ENCODE results near the genes HDAC8, FAM236A, ABCB7, MAGEE2, P2RY10 and HDX.

GRCh38 chrX:72572328-72573459 lies at the start of gene HDAC8:
Gene HDAC8, minus strand, starts transcription at chrX:72572843.
- PRO-cap, 5 experiments = peak in 4 of 5 experiments; most common plus-strand start chrX:72573154 (in 1); most common minus-strand start chrX:72572843 (in 4)
- RAMPAGE, long total RNA, 2 experiments = no peak in any of the 2 experiments
- RRBS = no CpG with 5 or more reads among the region's 42 CpGs

GRCh38 chrX:72716683-72717380 lies 2.7 kb upstream of the PHKA1 start:
- PRO-cap, 5 experiments = no peak in any of the 5 experiments
- RAMPAGE, long total RNA, 2 experiments = no peak in any of the 2 experiments
- RRBS = no CpG with 5 or more reads among the region's 7 CpGs

- PRO-cap, 5 experiments = no peak in any of the 5 experiments
- RAMPAGE, long total RNA, 2 experiments = no peak in any of the 2 experiments
- RRBS = no CpG with 5 or more reads among the region's 9 CpGs
Observed at GRCh38 chrX:72938151-72938513, at the start of gene FAM236A. Gene FAM236A, plus strand, starts transcription at chrX:72938206.

DNA sequence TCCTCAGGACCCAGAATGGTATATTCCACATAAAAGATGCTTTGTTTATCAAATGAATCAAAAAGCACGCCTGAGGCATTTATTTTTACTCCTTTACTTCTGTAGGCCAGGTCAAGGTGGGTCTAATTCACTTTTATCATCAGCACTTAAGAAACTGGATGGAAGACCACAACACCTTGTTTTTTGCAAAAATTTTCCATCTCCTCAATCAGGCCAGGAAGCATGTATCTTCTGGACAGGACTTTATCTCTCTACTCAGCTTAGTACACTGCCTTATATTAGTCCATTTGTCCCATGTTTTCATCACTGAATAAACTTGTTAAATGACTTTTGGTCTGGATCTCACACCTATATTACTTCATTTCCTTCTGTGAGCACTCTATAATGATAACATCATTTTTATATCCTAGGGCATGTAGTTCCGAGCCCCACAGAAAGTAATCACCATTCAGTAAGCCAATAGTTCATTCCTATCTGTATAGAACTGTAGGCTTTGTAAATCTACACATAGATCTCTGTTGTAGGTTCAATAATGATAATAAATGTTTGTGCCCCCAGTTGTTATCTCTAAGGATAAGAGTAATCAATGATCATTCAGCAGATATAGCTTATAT lies 260.6 kb downstream of the CHIC1 start:
- PRO-cap, 5 experiments = no peak in any of the 5 experiments
- RAMPAGE, long total RNA, 2 experiments = no peak in any of the 2 experiments
- RRBS = no CpG with 5 or more reads among the region's 2 CpGs

DNA sequence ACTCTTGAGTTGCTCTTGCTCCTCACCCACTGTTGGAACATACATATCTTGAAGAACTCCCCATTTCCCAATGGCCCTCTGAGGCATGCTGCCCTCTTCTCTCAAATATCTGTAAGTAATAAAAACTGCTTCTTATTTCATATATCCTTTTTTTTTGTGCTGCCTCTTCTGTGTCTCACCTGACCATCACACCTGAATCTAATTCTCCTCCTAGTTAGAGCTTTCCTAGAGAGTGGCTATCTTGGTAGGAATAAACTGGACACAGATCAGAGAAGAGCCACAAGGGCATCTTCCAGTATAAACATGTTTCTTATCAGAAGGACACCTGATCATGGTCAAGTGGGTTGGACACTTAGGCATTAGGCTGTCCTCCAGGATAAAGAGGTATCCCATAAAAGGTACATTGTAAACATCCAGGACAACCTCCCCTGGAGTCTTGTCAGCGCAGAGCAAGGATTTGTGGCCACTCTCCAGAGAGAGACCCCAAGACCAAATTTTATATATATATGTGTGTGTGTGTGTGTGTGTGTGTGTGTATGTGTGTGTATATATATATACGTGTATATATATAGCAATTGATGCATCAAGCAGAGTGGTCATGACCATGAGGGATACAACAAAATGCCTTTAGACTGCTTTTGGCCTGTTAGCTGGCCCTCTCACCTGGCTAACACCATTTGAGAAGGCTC lies 249.0 kb upstream of the ZCCHC13 start:
- PRO-cap, 5 experiments = no peak in any of the 5 experiments
- RAMPAGE, long total RNA, 2 experiments = no peak in any of the 2 experiments
- RRBS = no CpG with 5 or more reads among the region's 2 CpGs

GRCh38 chrX:74219396-74219717 lies 84.6 kb upstream of the ZCCHC13 start:
- PRO-cap, 5 experiments = no peak in any of the 5 experiments
- RAMPAGE, long total RNA, 2 experiments = no peak in any of the 2 experiments
- RRBS = no CpG with 5 or more reads among the region's 2 CpGs

GRCh38 chrX:74275258-74275855 lies 28.6 kb upstream of the ZCCHC13 start:
- PRO-cap, 5 experiments = no peak in any of the 5 experiments
- RAMPAGE, long total RNA, 2 experiments = no peak in any of the 2 experiments
- RRBS = no CpG with 5 or more reads among the region's 5 CpGs

DNA sequence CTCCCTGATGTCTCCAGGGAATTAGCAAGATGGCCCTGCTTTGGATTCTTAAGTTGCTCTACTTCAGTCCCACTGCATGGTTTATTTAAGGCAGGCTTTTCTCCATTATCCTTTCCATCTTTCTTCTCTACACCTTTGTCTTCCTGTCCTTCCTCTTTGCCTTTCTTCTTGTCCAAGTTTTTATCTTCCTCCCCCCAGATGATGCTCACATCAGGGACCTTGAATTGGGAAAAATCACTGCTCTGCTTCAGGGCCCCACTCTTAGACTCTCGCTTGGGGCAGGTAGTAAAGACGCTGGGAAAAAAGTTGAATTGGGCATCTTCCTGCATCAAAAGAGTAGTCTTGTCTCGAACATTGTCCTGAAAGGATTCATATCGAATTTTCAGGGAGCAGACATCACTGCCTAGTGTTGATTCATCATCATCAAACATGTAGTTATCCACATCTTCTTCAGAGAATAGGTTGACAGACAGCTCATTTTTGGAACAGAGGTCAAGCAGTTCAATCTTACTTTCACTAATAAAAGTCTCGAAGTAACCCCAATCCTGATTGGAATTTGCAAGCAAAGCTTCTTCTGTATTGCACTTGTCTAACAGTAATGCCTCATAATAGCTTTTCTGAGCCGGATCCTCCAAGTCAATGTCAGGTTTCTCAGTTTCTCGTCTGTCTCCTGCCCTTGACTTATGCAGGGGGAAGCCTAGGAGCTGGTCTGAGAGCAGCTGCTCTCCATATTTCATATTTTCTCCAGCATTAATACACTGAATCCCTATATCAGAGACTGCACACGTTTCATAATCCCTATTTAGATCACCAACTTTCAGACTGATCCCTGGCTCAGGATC lies 129.0 kb upstream of the RLIM start:
- PRO-cap, 5 experiments = no peak in any of the 5 experiments
- RAMPAGE, long total RNA, 2 experiments = no peak in any of the 2 experiments
- RRBS = no CpG with 5 or more reads among the region's 8 CpGs

DNA sequence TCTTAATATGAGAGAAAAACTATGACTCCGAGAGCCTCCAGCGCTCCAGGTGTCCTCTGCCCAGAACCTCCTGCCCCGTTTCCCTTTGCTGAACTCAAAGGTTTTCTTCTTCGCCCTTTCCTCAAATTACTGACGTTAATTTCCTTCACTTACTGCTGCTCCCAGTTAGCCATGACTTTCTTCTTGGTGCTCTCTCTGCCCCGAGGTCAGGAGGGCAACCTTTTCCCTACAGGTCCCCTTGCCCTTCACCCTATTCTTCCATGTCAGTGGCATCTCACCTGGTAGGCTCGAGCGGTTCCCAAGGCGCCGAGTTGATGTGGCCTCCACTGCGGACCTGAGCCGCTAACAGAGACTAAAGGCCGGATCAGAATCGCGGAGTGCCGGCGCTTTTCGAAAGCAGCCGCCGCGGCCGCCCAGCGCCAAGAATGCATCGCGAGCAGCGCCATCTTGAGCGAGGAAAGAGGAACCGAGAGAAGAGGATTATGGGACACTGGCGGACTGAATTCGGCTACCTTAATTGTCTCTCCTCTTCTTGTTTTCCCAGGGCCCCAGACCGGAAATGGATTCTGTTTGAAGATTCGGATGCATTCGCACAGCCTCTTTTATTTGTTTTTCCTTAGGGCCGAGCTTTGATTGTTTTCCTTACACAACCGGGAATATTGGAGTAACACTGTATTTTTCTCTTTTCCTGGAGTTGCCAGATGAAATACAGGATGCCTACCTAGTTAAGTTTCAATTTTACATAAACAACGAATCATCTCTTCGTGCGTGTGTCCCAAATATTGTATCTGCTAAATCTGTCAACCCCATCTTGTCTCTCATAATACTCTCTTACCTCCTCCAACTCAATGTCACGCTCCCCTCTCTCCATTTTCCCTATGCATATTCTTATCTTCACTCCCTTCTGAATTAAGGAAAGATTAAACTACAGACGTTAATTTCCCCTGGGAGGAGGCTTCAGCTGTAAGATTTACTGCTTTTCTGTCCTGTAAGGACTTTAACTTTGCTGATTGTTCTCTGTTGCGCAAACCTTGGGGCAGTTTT lies at the start of gene ABCB7:
Gene ABCB7, minus strand, starts transcription at position 457 of the 1,044 bp plus-strand sequence.
- PRO-cap, 5 experiments = peak in 4 of 5 experiments; most common plus-strand start position 543 of the sequence (in 2); most common minus-strand start position 427 of the sequence (in 4)
- RAMPAGE, long total RNA, 2 experiments = start-site peak on the plus strand in 1 of 2 experiments, centred at position 485 of the sequence, 5 reads per replicate; start-site peak on the minus strand in 2 of 2 experiments, centred at positions 456 to 467 of the sequence, 177 to 407 reads per replicate
- RRBS = 20% methylated on average over 4 of the region's 41 CpGs

DNA sequence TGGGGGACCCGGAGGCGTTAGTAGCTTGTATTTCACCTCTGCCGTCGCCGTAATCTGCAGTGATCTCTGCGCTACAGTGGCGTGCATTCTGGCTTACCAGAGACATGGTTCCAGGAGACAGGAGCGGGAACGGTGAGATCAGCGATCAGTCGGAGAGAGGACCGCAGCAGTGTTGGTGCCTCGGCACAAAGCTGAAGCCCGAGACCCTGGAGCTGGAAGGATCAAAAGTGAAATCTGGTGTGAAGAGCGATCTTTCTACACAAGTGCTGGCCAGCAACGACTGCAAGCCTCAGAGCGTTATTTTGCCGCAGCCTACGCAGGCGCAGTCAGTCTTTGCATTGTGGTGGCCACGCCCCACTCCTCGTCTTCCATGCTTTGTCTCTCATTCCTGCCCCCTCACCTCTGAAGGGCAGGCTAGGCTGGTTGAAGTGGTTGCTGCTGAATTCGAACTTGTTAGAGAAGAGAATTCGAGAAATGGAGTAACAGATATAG lies at the start of gene MAGEE2:
Gene MAGEE2, minus strand, starts transcription at position 309 of the 492 bp plus-strand sequence.
- PRO-cap, 5 experiments = no peak in any of the 5 experiments
- RAMPAGE, long total RNA, 2 experiments = no peak in any of the 2 experiments
- RRBS = no CpG with 5 or more reads among the region's 24 CpGs

DNA sequence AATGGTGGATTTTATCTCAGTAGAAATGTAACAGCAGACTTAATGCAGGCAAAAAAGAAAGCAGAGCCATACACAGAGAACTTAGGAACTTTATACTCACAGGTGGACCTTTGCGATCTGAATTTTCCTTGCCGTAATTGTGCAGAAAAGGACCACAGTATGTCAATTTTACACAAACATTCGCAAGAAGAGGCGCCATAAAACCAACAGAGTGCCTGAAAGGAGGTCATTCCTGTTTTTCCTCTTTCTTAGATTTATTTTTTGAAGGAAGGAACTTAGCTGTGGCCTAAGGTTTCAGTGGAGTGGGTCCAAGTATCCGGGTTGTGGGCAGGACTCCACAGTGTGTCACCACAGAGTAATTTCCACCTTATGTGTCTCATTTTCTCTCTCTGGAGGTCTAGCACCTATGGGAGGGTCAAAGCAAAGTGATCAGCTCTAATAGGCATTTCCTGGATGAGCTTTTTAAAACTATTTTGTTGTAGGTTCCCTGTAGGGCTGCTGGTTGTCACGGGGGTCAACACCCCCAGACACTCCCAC lies 24.7 kb upstream of the PBDC1 start:
- PRO-cap, 5 experiments = no peak in any of the 5 experiments
- RAMPAGE, long total RNA, 2 experiments = no peak in any of the 2 experiments
- RRBS = no CpG with 5 or more reads among the region's 6 CpGs

DNA sequence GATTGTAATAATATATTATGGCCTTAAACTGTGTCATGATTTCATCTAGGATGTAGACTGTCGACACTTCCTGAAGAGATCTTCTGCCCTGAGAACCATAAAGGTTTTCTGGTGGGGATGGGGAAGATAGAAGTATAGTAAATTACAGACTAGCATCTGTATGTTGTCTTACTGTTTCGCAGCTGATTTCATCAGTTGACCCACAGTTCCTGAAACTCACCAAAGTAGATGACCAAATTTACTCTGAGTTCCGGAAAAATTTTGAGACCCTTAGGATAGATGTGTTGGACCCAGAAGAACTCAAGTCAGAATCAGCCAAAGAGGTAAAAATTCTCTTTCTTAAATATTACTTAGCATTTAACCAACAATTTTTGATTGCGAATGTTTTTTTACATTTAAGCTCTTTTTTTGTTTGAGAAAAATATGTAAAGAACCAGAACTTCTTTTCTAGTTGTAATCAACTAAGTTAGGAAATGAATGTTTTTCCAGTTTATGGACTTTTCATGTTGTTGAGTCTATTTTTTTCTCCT lies 2.5 kb downstream of the PBDC1 start:
- PRO-cap, 5 experiments = no peak in any of the 5 experiments
- RAMPAGE, long total RNA, 2 experiments = no peak in any of the 2 experiments
- RRBS = no CpG with 5 or more reads among the region's 4 CpGs

- PRO-cap, 5 experiments = no peak in any of the 5 experiments
- RAMPAGE, long total RNA, 2 experiments = no peak in any of the 2 experiments
- RRBS = no CpG with 5 or more reads among the region's 2 CpGs
Observed at GRCh38 chrX:76177541-76177877, 4.6 kb downstream of the PBDC1 start.

DNA sequence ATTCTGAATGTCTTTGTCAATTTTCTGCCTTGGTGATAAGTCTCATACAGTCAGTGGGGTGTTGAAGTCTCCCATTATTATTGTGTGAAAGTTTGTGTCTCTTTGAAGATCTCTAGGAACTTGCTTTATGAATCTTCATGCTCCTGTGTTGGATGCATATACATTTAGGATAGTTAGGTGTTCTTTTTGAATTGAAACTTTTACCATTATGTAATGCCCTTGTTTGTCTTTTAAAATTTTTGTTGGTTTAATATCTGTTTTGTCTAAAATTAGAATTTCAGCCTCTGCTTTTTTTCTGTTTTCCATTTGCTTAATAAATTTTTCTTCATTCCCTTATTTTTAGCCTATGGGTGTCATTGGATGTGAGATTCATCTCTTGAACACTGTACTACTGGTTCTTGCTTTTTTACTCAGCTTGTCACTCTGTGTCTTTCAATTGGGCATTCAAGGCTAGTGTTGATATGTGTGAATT lies 81.5 kb downstream of the MAGEE1 start:
- PRO-cap, 5 experiments = no peak in any of the 5 experiments
- RAMPAGE, long total RNA, 2 experiments = no peak in any of the 2 experiments

GRCh38 chrX:77554586-77555354 lies 107.6 kb downstream of the FGF16 start:
- PRO-cap, 5 experiments = no peak in any of the 5 experiments
- RAMPAGE, long total RNA, 2 experiments = no peak in any of the 2 experiments
- RRBS = no CpG with 5 or more reads among the region's 6 CpGs

DNA sequence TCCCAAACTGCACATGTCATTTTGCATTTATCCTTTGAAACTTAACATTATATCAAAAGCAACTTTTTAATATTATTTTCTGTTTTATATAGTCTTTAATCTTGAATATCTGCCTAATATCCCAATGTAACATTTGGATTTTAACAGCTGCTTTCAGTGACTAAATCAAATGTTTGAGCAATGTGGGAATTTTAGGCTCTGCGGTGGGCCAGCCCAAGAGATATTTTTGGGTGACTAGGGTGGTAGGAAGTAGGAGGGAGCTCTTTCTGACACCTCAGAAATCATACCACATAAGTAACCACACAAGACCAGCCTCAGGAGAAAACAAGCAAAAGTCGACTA lies 342 bp downstream of the RTL3 start:
- PRO-cap, 5 experiments = no peak in any of the 5 experiments
- RAMPAGE, long total RNA, 2 experiments = no peak in any of the 2 experiments
- RRBS = no CpG with 5 or more reads among the region's 2 CpGs

- PRO-cap, 5 experiments = peak in 5 of 5 experiments; most common plus-strand start chrX:78945394 (in 4); most common minus-strand start chrX:78945230 (in 1)
- RAMPAGE, long total RNA, 2 experiments = no peak in any of the 2 experiments
- RRBS = no CpG with 5 or more reads among the region's 3 CpGs
Observed at GRCh38 chrX:78944965-78945509, at the start of gene P2RY10. Gene P2RY10, plus strand, starts transcription at chrX:78945391.

- PRO-cap, 5 experiments = no peak in any of the 5 experiments
- RAMPAGE, long total RNA, 2 experiments = no peak in any of the 2 experiments
- RRBS = no CpG with 5 or more reads among the region's 4 CpGs
Observed at GRCh38 chrX:79146681-79147266, 2.3 kb downstream of the GPR174 start.

- PRO-cap, 5 experiments = peak in 5 of 5 experiments; most common plus-strand start chrX:84502568 (in 2); most common minus-strand start chrX:84502453 (in 5)
- RAMPAGE, long total RNA, 2 experiments = start-site peak on the minus strand in 2 of 2 experiments, at chrX:84502441-84502496 at its widest, 16 to 101 reads per replicate
- RRBS = no CpG with 5 or more reads among the region's 13 CpGs
Observed at GRCh38 chrX:84502367-84502688, at the start of gene HDX. Gene HDX, minus strand, starts transcription at chrX:84502453.

GRCh38 chrX:85004318-85004597 lies 581 bp downstream of the APOOL start:
- PRO-cap, 5 experiments = no peak in any of the 5 experiments
- RAMPAGE, long total RNA, 2 experiments = no peak in any of the 2 experiments
- RRBS = no CpG with 5 or more reads among the region's 7 CpGs

Measured in liver (tissue), 9 donors.